Melanocyte of skin (primary cell): ENCODE results near the genes SHROOM4, EZHIP, GSPT2, SSX7, XAGE3, IQSEC2 and HUWE1.

- CAGE, long polyA plus RNA, 2 experiments = no peak in any of the 2 experiments
Observed at GRCh38 chrX:50770913-50771292, 43.1 kb downstream of the SHROOM4 start.

- CAGE, long polyA plus RNA, 2 experiments = no peak in any of the 2 experiments
Observed at GRCh38 chrX:50813010-50813839, 769 bp downstream of the SHROOM4 start.

- CAGE, long polyA plus RNA, 2 experiments = no peak in any of the 2 experiments
Observed at GRCh38 chrX:50813840-50814633, at the start of gene SHROOM4. SHROOM4 (minus strand) TSS chrX:50814194.

DNA sequence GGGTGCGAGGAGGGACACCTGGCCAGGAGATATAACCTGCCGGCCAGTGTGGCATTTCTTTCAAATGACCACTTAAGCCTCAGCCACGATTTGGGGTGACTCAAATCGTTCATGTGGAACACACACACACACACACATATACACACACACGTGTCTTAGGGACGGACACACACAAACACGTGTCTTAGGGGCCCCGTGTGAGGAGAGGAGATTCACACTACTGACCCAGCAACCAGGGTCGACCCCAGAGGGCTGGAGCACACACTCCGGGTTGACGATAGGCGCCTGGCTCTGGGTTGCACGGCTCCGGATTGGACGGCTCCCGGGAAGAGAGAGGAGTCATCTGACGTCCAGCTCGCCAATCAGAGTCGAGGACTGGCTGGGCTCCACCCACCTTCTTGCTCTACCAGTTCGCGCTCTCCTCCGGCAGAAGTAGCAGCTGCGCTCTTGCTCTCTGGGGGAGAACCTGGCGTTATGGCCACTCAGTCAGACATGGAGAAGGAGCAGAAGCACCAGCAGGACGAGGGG is at the start of gene EZHIP:
Gene EZHIP, plus strand, starts transcription at position 406 of the 528 bp plus-strand sequence.
- CAGE, long polyA plus RNA, 2 experiments = no peak in any of the 2 experiments

- CAGE, long polyA plus RNA, 2 experiments = no peak in any of the 2 experiments
Observed at GRCh38 chrX:51743010-51744108, at the start of gene GSPT2. GSPT2 (plus strand) TSS chrX:51743442.

DNA sequence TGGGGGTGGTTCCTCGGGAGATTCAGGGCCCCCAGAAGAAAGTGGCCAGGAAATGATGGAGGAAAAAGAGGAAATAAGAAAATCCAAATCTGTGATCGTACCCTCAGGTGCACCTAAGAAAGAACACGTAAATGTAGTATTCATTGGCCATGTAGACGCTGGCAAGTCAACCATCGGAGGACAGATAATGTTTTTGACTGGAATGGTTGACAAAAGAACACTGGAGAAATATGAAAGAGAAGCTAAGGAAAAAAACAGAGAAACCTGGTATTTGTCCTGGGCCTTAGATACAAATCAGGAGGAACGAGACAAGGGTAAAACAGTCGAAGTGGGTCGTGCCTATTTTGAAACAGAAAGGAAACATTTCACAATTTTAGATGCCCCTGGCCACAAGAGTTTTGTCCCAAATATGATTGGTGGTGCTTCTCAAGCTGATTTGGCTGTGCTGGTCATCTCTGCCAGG is 898 bp downstream of the GSPT2 start:
- CAGE, long polyA plus RNA, 2 experiments = no peak in any of the 2 experiments

GRCh38 chrX:52654871-52655219 is at the start of gene SSX7:
SSX7 (minus strand) TSS chrX:52654900.
- CAGE, long polyA plus RNA, 2 experiments = no peak in any of the 2 experiments

DNA sequence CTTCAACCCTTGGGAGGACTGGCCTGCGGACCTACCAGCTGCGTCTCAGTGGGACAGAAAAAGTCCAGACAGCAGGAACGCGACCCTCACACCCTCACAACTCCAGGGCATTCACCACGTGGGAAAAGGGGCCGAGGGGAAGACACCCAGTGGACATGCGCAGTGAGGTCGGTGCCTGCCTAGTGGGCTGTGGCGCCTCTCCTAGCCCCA is at the start of gene XAGE3:
Gene XAGE3, minus strand, starts transcription at position 113 of the 210 bp plus-strand sequence.
- CAGE, long polyA plus RNA, 2 experiments = no peak in any of the 2 experiments

DNA sequence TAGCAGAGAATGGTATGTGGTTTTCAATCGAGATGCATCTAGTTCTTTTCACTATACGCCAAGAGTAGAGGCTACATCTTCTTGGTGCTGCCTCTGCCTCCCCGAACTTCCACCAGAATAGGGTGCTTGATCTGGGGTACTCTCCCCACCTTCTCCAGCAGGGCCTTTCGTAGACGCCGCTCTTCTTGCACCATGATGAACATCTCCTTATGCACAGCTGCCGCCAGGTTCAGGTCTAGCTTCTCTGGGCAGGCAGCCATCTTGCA is 23.7 kb downstream of the KDM5C start:
- CAGE, long polyA plus RNA, 2 experiments = no peak in any of the 2 experiments

DNA sequence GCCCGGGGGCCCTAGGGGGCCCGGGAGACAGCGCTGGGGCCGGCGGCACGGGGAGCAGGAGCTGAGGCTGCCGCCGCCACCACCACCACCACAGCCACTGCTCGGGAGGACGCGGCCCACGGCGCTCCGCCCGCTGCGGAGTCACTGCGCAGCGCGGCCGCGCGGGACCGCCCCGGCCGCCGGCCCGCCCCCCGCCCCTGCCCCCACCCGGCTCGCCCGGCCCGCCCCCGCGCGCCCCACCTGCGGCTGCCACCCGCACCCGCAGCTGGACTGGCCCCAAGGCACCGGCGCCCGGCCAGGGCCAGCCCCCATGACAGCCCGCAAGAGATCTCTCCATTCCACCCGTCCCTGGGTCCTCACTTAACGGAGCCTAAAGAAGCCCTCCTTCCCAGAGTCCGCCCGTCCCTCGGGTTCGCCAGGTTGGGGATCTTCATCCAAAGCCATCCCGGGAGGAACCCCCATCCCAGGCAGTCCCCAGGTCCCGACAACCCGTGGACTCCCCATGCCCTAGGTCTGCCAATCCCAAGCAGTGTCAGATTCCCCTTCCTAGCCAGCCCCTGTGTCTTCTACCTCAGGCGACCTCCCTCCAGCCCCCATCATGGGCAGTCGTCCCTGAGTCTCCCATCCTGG is at the start of gene IQSEC2:
Gene IQSEC2, minus strand, starts transcription at position 99 of the 630 bp plus-strand sequence.
- CAGE, long polyA plus RNA, 2 experiments = no peak in any of the 2 experiments

GRCh38 chrX:53380341-53380701 is 42.1 kb downstream of the SMC1A start:
- CAGE, long polyA plus RNA, 2 experiments = no peak in any of the 2 experiments

- CAGE, long polyA plus RNA, 2 experiments = no peak in any of the 2 experiments
Observed at GRCh38 chrX:53409030-53409335, 13.5 kb downstream of the SMC1A start.

DNA sequence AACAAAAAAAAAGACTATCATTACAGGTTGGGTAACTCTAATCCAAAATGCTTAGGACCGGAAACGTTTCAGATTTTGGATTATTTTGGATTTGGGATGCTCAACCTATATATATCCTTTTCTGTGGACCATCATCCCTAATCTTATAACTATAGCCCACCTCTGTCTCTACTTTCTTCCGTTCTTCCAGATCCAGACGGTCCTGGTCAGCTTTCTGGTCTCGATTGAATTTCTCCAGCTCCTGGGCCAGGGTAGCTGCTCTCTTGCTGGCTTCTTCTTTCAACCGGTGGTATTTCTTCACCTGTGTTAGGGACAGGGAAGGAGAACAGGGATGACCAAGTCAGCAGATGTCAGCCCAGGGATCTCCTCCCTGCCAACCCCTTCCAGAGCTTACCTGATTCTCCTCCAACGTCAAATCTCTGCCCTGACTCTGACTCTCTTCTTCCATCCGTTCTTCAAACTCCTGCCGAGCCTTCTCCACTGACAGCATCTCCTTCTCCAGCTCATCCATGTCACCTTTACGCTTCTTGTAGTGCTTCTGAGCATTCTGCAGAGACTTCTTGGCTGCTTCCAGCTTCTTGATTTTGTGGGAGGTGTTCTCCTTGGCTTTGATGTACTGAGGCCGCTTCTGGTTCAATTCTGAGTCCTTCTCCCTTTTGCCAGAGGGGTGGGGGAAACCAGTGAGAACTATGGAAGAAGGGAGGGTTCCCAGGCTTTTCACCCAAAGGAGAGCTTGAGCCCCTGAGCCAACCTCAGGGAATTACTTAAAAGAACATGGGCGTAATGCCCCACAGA is 10.7 kb downstream of the SMC1A start:
- CAGE, long polyA plus RNA, 2 experiments = no peak in any of the 2 experiments

- CAGE, long polyA plus RNA, 2 experiments = no peak in any of the 2 experiments
Observed at GRCh38 chrX:53421740-53422104, 732 bp downstream of the SMC1A start.

DNA sequence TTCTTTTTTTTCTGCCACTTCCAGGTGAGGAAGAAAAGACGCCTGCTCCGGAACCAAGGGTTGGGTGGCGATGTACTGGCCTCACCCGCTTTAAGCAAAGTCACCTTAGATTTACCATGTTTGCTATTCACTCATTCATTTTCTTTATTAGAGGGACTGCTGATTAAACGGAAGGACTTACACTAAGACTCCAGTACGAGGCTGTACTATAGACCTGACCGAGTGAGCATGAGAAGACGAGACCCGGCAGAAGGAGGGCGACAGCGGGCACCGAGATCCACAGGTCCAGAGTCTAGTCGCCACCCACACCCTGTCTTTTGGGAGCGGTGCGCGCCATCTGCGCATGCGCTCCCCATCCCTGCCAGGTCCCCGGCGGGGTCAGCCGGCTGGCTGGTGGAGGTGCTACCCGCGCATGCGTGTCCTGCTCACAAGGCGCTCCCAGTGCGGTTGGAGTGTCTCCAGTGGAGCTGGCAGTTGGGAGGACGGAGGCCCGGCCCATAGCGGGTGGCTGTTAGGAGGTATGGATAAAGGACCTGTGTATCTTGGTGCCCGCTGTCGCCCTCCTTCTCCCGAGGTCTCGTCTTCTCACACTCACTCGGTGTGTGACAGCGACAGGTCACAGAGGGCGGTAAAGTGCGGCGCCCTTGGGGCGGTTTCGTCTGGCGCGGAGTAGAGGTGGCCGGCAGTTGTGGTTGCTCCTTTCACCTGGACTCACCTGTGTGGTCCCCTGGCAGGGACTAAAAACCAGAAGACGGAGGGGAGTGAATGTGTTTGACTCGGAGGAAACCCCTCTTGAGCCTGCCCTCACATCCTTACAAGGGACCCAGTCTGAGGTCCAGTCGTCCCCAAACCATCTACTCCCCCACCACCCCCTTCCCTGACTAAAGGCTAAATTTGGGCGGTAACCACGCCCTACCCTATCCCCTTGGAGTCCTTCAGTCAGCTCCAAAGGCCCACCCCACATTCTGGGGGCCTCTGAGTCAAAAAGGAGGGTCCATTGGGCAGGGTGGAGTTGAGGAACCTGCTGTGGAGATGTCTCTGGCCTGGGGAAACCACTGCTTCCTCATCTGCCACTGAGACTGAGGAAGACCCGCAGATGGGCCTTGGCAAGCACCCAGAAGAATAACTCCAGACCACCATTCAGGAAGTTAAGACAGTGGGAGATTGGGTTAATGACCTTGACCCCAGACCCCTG is 7.6 kb upstream of the HSD17B10 start:
- CAGE, long polyA plus RNA, 2 experiments = no peak in any of the 2 experiments

GRCh38 chrX:53564495-53564821 is 122.1 kb downstream of the HUWE1 start:
- CAGE, long polyA plus RNA, 2 experiments = no peak in any of the 2 experiments

DNA sequence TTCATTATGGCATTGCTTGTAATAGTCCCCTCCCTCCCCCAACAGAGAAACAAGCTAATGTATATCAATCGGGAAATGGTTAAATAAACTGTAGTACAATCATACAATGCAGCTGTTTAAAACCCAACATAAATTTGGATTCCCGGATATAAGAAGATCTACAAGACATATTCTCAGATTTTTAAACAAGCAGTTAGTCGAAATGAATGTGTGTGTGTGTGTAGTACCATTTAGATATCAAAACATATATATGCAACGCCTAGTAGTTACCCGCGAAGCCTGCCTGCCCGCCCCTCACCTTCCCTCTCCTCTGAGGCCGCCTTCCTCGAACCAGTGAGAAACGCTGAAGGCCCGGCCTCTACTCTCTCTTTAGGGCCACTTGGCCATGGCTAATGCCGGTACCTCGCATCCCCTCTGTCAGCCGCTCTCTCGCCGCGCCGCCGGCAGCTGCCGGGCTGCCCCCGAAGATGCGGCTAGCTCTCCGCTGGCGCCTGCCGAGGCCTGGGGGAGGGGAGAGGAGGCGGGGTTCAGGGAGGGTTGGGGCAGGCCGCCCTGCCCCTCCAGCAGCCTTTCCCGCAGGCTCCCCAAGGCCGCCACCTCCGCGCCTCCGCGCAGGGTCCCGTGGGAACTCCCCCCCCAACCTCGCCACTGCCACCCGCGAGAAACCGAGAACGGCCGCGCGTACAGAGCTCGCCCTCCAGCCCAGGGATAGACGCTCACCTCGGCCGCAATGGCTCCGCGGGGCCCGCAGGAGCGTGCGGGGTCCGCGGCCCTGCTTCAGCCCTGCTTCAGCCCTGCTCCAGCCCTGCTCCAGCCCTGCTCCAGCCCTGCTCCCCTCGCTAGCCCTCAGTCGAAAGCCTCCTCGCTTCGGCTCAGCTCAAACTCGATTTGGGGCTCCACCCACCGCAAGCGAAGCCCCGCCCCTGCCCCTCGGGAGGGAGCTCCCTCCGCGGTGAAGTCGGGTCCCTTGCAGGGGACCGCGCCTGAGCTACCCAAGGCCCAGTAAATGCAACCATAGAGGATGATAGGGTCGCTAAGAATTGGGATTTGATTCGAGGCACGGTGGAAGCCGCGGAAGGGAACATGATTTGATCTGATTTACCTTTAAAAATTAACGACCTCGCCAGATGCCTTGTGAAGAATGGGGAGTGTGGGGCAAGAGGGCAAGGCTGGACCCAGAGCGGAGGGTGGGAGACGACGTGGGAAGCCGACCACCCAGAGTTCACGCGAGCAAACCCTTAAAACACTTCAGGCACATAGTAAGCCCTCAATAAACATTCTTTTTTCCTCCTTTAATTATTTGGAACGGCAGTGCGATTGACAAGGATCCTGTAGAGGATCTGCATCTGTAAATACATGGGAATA is at the start of gene HUWE1:
Gene HUWE1, minus strand, starts transcription at position 852 of the 1,365 bp plus-strand sequence.
- CAGE, long polyA plus RNA, 2 experiments = no peak in any of the 2 experiments

DNA sequence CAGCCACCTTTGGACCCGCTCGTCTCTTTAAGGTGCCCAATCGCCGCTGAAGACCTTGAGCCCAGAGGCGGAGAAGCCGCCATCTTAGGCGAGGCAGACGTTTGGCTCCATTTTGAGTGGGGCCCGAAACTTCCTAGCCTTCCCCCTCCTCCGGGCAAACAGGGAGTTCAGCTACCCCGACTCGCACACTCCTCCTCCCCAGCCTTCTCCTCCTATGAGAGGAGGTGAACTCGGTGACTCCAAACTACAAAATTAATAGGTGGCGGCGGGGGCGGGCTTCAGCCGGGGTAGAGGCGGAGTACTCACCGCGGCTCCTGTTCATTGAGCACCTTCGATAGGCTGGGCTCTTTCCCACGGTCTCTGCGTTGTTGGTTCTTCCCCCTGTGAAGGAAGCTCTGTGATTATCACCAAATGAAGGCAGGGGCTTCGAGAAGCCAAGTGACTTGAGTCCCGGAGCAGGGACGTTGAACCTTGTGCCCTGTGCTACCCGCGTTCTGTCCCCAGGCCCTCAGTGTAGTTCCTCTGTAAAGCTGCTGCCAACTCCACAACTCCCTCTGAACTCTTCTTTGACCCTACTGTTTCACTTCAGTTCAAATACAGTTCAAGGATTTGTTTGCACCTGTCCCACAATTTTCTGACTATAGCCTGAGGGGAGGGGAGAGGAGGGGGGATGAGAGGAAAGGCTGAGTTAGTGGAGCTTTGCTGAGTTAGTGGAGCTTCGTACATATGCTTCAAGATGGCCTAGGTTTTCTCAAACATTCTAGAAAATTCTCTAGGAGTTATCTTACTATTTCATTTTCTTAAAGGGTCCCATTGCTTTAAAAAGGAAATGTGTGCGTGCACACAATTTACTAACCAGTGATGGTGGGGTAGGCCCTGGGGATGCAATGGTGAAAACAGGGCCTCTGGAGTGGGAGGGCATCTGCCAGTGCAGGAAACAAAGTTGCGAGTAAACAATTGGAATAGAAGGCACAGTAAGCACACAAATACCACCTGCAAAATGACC is 599 bp upstream of the PHF8 start:
- CAGE, long polyA plus RNA, 2 experiments = no peak in any of the 2 experiments

DNA sequence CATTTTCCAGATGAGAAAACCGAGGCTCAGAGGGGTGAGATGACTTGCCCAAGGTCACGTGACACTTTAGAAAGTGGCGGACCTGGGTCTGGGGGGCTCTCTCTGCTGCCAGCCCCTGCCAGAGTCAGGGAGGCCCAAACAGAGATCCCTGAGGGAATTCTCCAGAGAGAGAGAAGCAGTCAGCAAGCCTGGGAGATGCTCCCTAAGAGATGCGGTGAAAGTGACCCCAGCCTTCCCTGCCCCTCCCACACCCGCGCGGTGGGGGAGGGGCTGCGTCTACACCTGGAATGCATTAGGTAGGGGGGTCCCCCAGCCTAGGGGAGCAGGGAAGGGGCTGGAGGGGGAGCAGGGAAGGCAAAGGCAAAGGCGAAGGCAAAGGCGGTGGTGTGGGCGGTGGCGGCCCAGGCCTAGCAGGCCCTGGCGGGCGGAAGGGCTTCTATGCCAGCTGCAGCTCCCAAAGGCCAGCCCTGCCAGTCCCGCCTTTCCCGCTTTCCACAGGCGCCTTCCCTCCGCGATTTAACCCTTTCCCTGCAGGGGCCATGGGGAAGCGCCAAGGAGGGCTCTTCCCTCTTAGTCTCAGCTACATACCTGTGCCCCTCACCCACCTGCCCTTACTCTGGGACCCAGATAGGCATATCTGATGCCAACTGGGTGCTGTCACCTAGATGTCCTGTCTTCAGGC is 12.9 kb downstream of the FGD1 start:
- CAGE, long polyA plus RNA, 2 experiments = no peak in any of the 2 experiments

- CAGE, long polyA plus RNA, 2 experiments = no peak in any of the 2 experiments
Observed at GRCh38 chrX:54492474-54492762, 3.6 kb downstream of the FGD1 start.